Brain (tissue), 1 donor: ENCODE data around the gene TLCD5.

DNA sequence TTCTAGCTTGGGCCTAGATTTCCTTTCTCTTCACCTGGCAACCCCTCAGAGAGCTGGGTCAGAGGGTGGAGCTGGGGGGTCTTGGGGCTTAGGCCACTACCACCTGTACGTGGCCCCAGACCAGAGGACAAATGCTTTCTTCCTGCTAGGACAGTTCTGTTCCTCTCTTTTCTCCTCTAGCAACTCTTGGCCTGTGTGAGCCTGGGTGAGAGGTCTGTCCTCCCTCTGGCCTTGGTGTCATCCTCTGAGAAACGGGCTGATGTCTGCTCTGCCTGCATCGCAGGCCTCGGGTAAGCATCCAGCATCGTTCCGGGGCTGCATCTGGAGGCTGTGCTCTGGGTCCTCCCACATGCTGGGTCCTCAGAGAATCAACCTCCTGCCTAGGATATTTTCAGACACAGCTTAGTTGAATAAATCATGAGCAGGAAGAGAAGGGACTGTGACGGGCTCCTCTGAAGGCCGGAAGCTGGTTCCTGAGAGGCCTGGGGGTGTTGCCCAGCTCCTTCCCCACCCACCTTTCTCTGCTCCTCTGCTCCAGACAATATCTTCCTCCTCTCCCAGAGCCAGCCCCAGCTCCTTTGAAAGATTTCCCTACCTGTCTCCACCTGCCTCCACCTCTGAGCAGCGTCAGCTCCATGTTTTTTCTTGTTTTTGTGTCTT, 24.5 kb upstream of the THY1 start:
- RRBS = no CpG with 5 or more reads among the region's 9 CpGs

GRCh38 chr11:119617916-119618984, 110.8 kb downstream of the NECTIN1 start:
- RRBS = no CpG with 5 or more reads among the region's 13 CpGs

DNA sequence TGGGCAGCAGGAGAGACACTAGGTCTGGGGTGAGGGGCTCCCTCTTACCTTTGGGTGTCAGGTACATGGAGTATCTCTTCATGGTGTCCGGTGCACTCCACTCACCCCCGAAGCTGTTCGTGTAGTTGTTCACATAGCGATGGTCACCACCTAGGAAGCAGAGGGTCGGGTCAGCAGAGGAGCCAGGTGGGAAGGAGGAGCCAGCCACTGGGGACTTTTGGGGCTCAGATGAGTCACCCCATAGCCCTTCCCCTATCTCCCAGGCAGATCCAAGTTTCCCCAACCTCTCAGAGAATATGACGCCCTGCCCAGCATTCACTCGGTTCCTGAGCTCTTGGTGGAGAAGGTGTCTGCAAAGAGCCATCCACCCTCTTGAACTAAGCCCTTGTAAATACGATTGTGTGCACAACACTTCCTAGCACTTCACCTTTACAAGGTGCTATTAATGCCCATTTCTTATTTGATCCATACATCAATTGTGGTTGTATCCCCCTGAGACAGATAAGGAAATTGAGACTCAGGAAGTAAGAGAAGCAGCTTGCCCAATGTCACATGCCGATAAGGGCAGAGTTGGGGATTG, 14.9 kb downstream of the TRIM29 start:
- RRBS = no CpG with 5 or more reads among the region's 9 CpGs

- RRBS = no CpG with 5 or more reads among the region's 7 CpGs
Observed at GRCh38 chr11:120133264-120133885, 4.5 kb downstream of the TRIM29 start.

DNA sequence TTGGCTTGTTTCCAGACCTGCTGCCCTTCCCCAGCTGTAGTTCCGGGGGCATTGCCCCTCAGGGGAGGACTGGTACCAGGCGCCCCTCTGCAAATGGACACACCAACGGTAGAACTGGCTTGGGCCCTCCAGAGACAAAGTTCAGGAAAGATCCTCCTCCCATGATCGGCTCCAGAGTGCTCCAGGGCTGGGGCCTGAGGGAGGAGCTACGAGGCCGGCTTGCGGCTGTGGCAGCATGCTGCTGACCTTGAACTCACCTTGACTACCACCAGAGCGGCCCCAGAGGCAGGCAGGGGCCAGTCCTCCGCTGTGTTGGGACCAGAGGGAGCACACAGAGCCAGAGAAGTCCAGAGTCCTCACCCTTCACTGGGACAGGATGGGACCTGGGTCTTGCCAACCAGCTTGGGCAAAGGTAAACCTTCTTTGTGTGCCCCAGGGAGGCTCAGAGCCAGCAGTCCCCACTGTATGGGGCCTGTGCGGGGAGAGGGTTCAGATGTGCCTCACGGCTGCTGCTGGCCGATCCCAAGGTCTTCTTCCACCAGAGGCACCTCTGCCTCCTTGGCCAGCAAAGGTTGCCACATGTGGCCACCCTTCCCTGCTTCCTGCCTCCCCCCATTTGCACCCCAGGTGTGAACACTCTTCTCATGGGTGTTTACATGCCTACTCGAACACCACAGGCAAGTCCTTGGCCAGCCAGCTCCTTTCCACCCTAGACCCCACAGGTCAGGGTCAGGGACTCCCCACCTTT, 17.6 kb upstream of the OAF start:
- RRBS = 31% methylated on average over 1 of the region's 13 CpGs

- RRBS = no CpG with 5 or more reads among the region's 4 CpGs
Observed at GRCh38 chr11:120213210-120213793, 2.5 kb downstream of the OAF start.

- RRBS = no CpG with 5 or more reads among the region's 15 CpGs
Observed at GRCh38 chr11:120219327-120220371, 8.8 kb downstream of the OAF start.

DNA sequence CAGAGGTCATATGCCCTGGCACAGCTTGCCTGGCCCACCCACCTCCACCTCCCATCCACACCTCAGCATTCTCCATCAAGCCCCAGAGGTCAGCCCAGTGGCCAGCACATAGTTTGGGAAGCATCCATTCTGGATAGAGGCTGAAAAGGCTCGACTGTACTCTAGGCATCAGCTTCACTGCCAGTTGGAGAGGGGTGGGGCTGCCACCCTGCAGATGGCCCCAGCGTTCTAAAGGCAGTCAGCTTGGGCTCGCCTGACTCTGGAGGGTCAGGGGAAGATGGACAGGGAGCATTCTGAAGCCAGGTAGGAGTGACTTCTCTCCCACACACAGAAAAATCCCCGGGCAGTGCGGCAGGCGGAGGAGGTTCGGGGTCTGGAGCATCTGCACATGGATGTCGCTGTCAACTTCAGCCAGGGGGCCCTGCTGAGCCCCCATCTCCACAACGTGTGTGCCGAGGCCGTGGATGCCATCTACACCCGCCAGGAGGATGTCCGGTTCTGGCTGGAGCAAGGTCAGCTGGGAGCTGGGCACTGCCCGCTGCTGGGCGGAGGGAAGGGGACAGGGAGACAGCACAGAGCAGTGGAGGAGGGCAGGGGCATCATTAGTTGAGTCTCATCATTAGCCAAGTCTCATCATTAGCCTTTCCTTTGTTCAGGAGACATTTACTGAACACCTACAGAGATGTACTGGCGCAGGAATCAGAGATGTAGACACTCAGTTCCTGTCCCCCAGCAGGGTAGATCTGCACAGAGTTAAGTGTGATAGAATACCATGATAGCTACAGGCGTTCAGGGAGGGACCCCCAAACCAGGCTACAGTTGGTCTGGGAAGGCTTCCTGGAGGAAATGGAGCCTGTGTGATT, 13.2 kb upstream of the POU2F3 start:
- RRBS = no CpG with 5 or more reads among the region's 17 CpGs

DNA sequence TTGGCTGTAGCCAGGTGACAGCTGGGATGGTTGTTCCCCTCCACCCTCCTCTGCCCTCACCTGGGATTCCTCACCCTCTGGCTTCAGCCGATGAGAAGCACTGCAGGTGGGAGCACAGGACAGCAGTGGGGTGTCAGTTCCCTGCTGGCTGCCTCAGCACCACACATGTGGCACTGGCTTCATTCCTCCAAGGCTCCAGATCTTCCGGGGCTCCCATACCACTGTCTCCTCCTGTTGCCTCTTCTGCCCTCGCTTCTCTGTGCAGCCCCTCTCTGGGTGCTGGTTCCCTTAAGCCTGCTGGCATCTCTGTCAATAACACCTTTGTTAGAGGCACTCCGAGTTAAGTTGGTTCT, 6.3 kb upstream of the POU2F3 start:
- RRBS = no CpG with 5 or more reads among the region's 4 CpGs

DNA sequence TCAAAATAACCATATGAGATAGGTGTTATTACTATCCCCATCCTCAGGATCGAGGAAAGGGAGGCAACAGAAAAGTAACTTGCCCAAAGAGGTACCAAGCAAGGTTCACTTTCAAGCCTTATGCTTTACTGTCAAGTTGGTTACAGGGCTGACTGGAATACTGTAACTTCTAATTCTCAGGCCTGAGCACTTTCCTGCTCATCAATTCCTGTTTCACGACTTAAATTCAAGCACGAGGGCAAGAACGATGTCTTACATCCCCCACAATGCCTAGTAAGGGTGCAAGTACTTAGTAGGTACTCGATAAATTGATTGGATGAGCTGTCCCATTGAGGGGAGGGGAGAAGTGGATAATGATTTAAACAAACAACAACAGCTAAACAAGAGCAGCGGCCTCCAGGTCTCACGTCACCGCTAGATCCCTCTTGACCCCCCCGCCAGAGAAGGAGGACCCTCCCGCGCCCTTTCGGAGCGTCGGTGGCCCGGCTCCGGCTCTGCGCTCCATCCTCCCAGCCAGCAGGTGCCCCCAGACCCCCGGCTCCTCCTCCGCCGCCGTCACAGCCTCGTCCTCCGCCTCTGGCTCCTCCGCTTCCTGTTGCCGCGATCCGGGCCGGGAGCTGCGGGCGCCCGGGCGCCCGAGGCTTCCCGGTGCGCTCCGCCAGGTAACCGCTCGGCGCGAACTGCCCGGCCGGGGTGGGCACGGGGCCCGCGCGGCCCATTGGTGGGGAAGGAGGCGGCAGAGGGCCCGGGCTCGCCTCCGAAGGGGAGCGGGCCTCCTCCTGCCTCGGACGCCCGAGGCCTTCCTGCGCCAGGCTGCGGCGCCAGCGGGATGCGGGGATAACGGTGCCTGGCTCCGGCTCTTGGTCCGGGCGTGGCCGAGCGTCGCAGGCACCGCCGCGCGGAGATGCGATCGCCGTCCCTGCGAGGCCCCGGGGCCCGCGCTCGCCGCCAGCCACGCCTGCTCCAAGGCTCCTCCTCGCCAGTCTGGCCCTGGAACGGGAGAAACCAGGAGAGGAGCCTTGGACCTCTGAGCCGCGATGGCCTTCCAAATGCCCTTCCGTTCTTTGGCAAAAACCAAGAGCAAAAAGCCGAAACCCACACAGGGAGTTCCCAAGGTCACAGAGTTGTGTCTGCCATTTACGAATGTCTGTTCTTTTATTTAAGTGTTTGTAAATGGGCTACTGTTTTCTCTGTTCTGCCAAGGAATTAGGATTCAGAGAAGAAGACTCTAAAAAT, at the start of gene TLCD5:
Gene TLCD5, plus strand, starts transcription at position 593 of the 1,236 bp plus-strand sequence.
- RRBS = 1% methylated on average over 47 of the region's 87 CpGs

- RRBS = no CpG with 5 or more reads among the region's 2 CpGs
Observed at GRCh38 chr11:120325943-120326231, 788 bp downstream of the TLCD5 start.

GRCh38 chr11:120338473-120339375, 2.5 kb downstream of the ARHGEF12 start:
- RRBS = no CpG with 5 or more reads among the region's 7 CpGs

DNA sequence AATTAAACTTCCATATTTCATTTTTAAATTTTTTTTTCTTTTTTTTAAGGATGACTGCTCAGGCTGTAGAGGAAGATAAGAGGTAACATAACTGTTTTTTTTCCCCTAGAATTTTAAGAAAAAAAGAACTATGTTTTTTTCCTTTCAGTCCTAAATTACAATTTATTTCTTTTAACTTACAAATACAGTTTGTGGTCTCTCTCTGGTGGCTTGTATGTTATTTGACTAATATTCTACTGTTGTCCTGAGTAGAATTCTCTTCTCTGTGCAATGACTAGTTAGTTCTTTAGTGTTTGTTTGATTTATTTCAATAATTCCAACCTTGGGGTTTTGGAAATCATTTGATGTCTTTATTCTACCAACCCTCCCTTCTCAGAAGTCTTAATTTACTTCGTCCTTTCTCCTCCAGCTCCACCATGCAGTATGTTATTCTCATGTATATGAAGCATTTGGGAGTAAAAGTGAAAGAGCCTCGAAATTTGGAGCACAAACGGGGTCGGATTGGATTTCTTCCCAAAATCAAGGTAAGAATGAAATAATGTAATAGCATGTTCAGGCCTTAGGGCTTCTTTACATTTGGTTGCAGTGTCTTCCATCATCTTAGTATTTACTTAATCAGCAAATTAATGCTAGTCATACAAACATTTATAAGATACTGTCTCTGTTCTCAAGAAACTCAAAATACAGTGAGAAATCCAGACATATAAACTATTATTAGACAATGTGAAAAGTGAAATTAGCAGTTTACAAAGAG, 63.5 kb upstream of the GRIK4 start:
- RRBS = no CpG with 5 or more reads among the region's 4 CpGs

- RRBS = no CpG with 5 or more reads among the region's 3 CpGs
Observed at GRCh38 chr11:120683438-120683862, 171.9 kb downstream of the GRIK4 start.

GRCh38 chr11:120985944-120986660, 37.8 kb upstream of the TBCEL start:
- RRBS = 6% methylated on average over 14 of the region's 64 CpGs

- RRBS = 81% methylated on average over 2 of the region's 8 CpGs
Observed at GRCh38 chr11:121291719-121292203, 810 bp upstream of the SC5D start.

DNA sequence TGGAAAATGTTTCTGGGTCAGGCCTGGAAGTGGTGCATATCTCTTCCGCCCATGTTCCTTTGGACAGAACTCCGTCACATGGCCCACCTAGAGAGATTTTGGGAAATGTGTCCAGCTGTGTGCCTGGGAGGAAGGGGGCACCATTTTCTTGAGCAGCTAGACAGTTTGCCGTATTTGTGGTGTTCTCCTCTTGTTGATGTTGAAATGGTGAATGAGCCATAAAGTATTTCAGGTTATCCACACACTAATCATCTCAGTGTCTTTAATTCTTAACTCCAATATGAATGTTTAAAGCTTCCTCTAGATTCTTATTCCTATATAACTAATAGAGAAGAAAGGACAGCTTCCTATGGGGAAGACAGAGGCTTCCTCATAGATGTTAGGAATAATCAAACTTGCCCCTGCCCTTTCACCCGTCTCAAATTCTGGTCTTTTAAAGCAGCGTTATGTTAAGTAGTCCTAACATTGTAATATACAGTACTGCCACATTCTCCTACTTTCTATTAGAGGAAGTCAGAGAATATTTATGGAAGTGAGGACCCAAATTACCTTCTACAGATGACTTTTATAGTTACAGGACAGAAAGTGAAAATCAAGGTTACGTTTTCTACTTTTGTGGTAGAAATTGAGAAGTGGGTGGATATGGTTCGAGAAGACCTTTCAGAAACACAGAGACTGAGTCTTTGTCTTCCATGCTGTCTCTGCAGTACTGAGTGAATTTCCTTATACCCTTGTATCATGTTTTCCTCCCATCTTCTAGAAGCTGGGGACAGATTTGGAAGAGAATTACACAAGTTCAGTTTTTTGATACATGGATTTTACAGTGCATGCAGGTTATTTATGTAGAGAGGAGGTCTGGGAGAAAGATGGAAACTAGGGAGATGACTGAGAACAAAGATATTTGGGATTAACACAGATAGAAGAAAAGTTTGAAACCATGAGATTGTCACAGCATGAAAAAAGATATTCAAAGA, 17.0 kb downstream of the SC5D start:
- RRBS = no CpG with 5 or more reads among the region's 7 CpGs

- RRBS = no CpG with 5 or more reads among the region's 7 CpGs
Observed at GRCh38 chr11:121418513-121419201, 33.5 kb upstream of the SORL1 start.

DNA sequence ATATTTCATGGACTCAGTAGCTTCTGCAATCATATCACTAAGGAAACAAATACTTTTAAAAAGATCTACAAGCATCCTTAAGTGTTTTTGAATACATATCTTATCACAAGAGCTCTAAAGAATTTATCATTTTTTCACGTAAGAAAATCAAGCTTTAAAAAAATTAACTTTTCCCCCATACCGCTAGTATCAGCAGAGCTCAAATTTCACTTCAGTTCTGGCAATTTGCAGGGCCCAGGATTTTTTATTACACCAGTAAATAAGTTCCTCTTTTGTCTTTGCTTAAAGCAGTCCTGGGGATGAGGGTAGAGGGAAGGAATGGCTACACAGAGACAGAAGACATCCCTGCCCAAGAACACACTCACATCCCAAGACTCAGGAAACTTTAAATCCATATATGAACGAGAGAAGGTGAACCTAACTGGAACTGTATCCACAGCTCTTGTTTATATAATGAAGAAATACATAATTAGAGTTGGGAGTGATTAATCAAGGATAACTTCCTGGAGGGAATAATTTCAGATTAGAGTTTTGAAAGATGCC, 22.5 kb upstream of the SORL1 start:
- RRBS = no CpG with 5 or more reads among the region's 3 CpGs

DNA sequence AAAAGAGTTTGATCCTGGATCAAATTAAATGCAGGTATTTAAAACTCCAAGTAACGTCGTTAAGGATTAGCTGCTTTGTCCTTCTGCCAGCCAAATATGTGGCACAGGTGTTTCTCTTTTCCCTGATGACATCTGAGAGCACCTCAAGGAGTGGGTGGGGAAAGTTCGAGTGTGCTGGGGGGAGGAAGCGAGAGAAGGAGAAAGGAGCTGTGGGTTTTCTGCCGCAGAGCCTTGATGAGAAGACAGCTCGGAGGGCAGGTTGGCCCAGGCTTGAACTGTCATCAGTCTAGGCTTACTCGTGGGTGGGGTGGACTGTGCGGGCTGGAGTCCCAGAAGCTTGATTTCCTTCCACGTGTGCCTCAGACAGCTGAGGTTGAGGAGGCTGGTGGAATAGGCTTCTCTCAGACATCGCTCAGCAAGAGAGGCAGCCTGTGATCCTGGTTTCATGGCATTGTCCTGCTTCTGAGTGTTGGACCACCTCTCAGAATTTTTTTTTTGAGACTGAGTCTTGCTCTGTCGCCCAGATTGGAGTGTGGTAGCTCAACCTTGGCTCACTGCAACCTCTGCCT, 15.9 kb downstream of the SORL1 start:
- RRBS = no CpG with 5 or more reads among the region's 11 CpGs